Neural progenitor cell (in vitro differentiated cells): ENCODE results near the gene CDC42EP4.

DNA sequence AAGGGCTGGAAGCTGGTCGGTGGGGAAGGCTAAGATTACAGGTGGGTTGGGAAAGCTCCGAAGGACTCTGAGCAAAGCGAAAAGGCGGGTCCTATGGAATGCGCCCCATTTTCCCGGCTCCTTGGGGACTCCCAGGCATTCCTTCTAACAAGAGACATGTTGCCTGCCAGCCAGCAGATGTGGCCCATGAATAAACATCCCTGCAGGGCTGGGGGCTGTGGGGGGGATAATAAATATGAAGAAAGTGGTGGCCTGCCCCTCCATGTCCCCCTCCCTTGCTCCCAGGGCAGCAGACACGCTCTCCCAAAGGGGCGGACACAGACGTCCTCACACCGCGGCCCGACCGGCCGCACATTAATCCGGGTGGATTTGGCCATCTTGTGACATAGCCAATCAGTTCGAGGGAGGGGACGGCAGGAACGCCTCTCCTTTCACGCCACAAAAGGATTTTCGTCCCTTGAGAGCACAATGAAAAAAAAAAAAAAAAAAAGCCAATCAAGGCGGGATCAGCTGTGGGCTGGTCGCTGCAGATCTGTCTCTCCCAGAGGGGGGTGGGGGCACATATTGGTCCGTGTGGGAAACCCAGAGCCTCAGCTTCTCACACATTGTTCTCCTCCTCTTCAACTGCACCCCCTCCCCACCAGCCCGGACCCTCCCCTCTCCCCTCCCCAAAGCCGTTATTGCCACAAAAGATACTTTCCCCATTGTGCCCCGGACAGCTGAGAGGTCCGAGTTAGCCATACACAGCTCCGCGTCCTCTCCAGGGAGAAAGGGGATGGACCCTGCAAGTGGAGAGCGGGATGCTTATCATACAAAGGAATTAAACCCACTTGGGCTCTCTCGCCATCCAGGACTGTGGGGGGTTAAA lies 98.7 kb downstream of the SOX9 start:
- RAMPAGE, long total RNA = no peak

DNA sequence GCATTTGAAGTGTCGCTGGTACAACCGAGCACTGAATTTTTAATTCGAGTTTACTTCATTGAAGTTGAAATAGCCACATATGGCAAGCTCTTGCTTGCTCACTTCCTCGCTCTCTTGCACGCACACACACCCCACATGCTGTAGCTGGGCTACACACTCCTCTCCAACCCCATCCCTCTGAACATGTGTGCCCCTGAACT lies 216.8 kb downstream of the SOX9 start:
- RAMPAGE, long total RNA = no peak

- RAMPAGE, long total RNA = no peak
Measured at GRCh38 chr17:72392545-72393147, 271.8 kb downstream of the SOX9 start.

- RAMPAGE, long total RNA = no peak
Measured at GRCh38 chr17:72400033-72400525, 279.3 kb downstream of the SOX9 start.

DNA sequence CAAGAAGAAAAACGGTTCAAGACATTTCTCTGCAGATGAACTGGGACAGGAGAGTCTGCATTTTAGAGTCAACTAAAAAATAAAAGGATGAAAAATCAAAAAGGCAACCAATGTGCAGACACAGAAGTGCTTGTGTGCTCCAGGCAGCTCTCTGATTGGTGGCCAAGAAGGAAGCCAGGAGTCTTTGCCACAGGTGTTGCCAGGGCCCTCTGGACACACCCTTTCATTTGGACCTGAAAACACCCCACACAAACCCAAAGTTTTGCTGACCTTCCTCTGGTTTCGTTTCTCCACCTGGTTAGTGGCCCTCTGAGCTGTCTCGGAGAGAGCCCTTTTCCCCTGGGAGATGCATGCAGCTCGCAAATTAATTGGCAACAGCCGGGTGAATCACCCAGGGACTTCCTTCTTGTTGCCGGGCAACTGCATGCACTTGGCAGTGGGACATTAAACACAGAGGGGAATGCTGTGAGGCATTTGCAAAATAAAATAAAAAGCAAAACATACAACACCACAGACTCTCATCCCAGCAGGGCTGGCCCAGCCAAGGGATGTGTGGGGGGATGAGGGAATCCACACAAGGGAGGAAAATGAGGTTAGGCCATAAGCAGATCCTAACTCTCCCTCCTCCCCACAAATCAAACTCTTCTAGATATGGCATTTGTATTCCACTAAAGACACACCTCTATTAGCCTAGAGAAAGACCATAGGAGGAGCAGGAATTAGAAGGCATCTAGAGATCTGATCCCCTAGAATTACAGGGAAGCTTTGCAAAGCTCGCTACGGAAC lies 286.6 kb downstream of the SOX9 start:
- RAMPAGE, long total RNA = no peak

- RAMPAGE, long total RNA = no peak
Measured at GRCh38 chr17:72422283-72422717, 301.5 kb downstream of the SOX9 start.

DNA sequence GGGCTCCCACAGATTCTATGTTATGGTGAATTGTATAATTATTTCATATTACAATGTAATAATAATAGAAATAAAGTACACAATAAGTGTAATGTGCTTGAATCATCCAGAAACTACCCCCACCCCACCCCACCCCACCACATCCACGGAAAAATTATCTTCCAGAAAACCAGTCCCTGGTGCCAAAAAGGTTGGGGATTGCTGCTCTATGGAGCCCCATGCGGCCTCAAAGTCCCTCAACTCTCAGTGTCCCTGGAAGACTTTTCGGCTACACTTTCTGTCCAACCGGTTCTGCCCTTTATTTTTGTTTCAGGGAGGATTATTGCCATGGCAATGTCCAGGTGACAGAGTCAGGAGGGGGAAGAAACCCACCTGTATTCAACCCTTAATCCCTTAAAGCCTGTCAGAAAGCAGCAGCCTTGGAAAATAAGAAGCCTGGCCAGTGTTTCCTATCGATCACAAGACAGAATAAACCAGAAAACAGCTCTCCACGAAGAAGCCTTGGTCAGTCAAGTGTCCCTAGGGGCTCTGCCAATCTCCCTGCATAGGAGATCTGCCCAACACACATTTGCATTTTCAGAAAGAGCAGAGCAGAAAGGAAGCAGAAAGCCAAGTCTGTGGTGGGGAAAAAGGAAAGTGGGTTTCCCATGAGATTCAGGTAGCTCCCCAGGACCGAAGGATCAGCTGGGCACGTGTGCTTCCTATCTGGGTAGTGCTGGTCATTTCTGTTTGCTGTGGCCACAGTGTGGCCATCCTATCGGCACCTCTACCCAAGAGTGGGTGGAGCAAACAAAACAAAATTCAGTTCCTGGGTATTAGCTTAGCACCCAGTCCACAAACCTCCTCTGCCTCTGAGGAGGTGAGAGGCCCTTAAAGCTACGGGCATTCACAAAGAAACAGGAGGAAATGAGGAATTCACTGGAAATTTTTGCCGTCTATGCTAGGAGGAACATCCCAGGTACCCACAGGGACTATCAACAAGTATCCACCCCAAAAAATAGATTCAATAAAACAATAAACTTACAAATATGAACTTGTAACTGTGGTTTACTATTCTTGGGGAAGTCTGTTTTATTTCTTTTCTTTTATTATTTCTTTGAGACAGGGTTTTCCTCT lies 342.8 kb downstream of the SOX9 start:
- RAMPAGE, long total RNA = no peak

DNA sequence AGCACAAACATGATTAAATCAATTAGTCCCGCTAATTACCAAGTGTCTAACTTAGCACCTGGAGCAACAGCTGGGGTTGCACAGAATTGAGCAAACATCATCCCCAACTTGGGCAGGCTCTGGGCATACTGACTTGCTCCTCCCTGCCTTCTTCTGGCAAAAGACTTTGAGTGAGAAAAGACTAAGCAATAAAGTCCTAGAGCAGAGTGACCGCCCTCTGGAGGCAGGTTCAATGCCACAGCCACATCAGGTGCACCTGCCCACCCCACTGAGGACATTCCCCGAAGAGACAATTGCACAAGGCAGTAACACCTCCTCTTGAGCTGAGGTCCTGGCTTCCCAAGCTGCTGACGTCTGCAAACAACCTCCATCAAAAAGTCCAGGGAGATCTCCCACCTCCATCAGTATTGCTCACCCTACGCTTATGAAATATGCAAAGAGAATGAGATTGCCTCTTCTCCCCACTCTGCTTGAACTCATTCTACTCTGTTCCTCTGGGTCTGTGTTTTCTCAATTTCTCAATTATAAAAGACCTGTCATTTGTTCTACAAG lies 358.4 kb downstream of the SOX9 start:
- RAMPAGE, long total RNA = no peak

GRCh38 chr17:72501668-72502430 lies 381.0 kb downstream of the SOX9 start:
- RAMPAGE, long total RNA = no peak

DNA sequence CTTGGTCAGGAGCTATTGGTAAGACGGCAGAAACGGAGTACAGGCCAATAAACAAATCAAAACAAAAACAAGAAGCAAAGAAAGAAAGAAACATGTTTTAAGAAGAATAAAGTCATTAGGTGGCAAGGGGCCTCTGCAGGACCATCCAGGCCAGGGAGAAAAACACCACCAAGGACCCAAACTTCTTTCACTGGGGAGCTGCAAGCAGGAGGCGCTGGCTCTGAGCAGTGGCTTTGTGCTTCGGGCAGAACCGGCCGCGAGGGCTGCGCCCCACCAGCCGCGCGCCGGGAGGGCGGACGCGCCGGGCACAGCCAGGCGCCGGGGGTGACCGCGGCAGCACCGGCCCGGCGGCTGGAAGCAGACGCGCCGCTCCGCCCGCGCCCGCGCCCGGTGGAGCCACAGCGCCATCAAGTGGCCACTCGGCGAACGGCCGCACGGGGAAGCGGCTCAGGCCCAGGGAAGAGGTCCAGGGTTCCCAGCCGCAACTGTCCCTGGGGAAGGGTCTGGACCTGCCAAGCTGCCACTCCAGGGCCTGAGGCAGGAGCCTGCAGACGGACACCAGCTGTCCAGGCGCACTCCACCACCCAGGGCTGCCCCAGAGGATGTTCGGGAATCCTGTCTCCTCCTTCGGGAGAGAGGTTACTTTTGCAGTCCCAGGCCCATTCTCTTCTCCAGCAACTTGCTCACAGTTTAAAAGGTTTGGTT lies 419.4 kb downstream of the SOX9 start:
- RAMPAGE, long total RNA = no peak

GRCh38 chr17:72747257-72747859 lies 345.1 kb downstream of the SLC39A11 start:
- RAMPAGE, long total RNA = no peak

GRCh38 chr17:72931519-72932030 lies 160.9 kb downstream of the SLC39A11 start:
- RAMPAGE, long total RNA = no peak

GRCh38 chr17:73156147-73156591 lies 8.6 kb upstream of the SSTR2 start:
- RAMPAGE, long total RNA = no peak

DNA sequence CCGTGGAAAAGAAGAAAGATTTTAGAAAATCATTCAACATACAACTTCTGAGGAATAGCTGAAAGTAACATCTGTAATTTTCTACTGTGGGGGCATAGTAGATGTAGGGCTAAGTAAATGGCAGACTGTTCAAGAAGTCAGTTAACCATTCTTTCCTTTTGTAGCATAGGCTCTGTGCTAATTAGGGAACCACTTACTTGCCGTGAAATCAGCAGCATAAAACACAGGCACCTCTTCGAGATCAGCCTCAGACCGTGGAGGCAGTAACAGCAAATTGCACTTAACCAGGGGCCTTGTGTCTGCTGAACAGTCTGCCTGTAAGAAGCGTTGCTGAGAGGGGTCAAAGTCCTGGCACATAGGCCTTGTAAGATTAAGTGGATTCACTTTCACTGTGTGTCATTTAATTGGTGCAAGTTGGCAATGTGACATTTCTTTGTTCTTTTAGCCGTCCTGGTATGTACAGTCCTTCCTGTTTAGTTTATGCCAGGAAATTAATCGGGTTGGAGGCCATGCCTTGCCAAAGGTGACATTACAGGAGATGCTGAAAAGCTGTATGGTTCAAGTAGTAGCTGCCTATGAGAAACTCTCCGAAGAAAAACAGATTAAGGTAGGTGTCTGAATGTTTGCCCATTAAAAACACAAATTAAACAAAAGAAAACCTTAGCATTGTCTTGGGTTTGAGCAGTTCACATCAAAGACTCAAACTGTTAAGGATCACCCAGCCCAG lies 10.5 kb downstream of the COG1 start:
- RAMPAGE, long total RNA = no peak

DNA sequence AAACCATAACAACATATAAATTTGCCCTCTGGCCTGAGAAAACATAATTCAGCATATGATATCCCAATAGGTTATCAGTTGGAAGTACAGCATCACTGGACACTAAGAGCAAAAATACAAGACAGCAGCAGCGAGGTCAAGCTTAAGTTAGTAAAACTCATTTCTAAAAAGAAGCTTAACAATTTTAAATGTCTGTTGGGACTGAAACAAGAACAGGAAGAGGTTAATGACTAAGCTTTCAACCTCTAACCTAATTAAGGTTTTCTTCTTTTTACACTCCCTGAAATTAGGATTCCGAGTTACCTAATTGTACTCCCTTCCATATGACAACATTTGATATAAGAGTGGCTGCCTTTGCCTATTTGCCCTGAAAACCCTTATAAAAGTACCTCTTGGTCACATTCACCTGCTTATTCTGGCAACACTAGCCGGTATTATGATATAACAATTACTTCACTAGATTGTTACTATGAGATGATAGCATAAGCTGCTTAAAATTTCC lies 4.8 kb downstream of the FAM104A start:
- RAMPAGE, long total RNA = no peak

DNA sequence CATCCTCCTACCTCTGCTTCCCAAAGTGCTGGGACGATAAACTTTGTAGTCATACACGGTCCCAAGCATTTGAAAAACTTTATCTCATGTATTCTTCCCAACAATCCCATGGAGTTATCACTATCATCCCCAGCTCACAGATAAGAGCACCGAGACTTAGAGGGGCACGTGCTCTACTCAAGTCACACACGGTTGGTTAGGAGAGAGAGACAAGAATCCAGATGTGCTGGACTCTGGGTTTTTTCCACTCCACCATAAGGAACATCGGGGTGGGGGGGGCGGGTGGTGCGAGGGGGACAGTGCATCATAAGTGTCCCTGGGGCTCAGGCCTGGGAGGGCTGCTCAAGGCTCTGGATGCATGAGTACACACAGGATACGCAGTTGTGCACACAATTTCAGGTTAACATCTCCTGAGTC lies 7.4 kb downstream of the CDC42EP4 start:
- RAMPAGE, long total RNA = no peak

- RAMPAGE, long total RNA = no peak
Measured at GRCh38 chr17:73307976-73308867, 3.6 kb downstream of the CDC42EP4 start.

DNA sequence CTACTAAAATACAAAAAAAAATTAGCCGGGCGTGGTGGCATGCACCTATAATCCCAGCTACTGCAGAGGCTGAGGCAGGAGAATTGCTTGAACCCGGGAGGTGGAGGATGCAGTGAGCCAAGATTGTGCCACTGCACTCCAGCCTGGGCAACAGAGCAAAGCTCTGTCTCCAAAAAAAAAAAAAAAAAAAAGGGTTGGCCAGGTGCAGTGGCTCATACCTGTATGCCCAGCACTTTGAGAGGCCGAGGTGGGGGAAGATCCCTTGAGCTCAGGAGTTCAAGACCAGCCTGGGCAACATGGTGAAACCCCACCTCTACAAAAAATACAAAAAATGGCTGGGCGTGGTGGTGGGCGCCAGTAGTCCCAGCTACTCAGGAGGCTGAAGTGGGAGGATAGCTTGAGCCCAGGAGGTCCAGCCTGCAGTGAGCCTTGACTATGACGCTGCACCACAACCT lies 2.9 kb downstream of the CDC42EP4 start:
- RAMPAGE, long total RNA = no peak

GRCh38 chr17:73311892-73312851 lies at the start of gene CDC42EP4:
Gene CDC42EP4 (minus strand): TSS chr17:73312001.
- RAMPAGE, long total RNA = no peak

- RAMPAGE, long total RNA = no peak
Measured at GRCh38 chr17:73820834-73821347, 176.6 kb upstream of the SDK2 start.